ENCODE measurements around a stretch of chr15.

- PRO-cap, result no peak
- RAMPAGE, long total RNA, result no peak
These were observed 1.1 kb downstream of the AKAP13 start for GRCh38 chr15:85381571-85381799.

- PRO-cap, result bidirectional peak, plus-strand start at chr15:85501063, minus-strand start at chr15:85500856
- RAMPAGE, long total RNA, result no peak
These were observed 120.3 kb downstream of the AKAP13 start for GRCh38 chr15:85500573-85501136.

DNA sequence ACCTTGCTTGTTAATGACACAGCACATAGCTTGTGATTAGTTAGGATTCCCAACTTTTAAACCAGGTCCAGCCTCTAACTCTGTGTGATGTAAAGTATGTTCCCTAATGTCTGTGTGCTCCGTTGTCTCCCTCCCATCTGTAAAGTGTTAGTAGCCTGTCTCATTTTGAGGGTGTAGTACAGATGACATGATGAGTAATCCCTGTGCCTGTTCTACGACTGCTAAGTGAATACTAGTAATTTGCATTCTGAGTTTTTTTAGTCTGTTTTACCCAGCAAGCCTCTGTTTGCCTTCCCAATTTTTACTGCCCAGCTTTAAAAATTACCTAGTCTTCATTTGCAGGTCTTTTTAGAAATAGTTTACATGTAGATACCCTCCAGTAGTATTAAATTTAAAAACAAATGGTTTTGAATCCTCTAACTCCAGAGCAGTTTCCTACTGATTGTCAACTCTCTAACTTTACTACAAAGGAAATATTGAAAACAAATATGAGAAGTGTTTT, 154.6 kb downstream of the KLHL25 start:
- PRO-cap, result no peak
- RAMPAGE, long total RNA, result no peak

- PRO-cap, result no peak
- RAMPAGE, long total RNA, result no peak
These were observed 139.4 kb downstream of the KLHL25 start for GRCh38 chr15:85655179-85655825.

- PRO-cap, result no peak
- RAMPAGE, long total RNA, result no peak
These were observed 110.2 kb downstream of the KLHL25 start for GRCh38 chr15:85684445-85684985.

DNA sequence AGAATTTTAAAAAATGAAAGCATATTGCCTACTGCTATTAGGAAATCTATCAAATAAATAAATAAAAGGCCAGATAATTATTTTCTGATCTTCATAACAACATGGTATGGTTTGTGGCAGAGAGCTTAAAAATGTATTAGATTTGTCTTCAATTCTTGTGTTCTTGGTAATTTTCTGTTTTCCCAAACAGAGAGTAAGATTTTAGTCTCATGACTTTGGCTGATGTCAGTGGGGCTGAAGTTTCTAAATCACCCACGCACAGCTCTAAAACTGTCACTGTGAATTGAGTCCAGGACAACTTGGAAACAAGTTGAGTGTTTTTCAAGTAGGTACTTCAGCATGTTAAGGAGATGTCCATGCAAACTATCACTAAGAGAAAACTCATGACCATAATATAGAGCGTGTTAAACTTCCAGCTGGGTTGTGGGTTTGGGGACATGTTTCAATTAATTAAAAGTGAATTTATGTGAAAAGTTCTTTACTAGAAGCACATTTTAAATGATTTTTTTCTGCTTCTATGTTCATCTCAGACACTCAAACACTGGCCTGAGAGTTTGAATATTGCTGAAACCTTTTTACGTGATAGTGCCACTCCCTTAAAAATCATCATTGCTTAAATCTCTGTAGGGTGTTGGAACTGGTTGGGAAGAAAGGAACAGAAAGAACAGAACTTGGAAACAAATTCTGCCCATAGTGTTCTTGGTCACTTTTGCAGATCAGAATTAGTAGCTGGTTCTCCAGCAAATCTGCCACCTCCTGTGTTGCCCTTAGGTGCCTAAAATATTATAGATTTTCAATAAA, 89.9 kb downstream of the KLHL25 start:
- PRO-cap, result bidirectional peak, plus-strand start at position 644 of the sequence, minus-strand start at position 548 of the sequence
- RAMPAGE, long total RNA, result no peak

- PRO-cap, result no peak
- RAMPAGE, long total RNA, result no peak
These were observed 51.6 kb downstream of the KLHL25 start for GRCh38 chr15:85743185-85743455.

DNA sequence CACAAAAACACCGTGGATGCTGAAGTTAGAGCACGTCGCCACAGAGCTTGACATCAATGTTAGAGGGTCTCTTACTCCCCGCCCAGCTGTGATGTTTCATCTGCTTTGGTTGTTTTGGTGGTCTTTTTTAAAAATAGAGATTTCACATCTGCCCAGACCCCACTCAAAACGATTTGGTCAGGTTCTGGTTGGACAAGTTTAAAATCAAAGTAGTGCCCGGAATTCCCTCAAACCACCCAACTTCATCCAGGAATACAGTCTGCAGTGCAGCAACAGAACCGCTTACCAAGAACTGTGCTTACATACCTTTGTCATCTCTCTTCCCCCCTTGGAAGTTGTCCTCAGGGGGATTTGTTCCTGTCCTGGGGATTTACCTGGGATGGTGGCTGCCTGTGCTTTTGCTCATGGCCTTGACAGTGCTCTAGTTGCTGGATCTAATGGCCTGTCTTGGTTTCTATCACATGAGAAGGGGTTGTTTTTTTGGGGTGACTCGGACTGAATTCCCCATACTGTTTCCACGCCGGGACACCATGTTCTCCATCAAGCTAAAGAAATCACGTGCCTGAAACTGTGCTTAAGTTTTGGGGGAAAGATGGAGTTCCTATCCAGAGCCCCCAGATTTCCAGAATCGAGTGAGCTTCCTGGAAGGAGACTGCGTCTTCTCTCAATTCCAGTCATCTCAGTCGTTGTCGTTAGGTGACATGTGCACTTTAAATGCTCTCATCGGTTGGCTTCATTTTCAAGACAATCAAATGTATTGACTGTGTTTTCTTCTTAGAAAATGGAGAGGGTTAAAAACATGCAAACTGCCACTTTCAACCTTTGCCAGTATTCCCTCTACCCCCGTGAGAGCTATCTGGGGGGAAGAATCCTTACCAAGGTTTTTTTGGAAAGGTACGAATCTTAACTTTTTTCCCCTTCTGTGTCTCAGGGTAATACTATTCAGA, 47.5 kb downstream of the KLHL25 start:
- PRO-cap, result no peak
- RAMPAGE, long total RNA, result no peak

DNA sequence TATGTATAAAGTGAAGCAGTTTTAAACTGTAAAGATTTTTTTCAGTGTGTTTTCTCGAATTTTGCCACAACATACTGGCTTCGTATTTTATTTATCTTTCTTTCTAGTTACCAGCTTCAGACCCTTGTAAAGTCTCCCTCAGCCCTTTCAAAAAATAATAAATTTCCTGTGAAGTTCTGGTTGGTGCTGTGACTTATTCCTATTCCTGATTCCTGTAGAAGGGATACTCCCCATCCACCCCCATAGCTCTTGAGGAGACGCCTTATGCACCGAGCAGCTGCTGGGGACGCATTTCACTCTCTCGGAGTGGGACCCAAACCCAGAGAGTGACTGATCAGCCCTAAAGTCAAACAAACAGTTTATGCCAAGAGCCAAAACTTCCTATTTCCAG, 45.5 kb downstream of the KLHL25 start:
- PRO-cap, result no peak
- RAMPAGE, long total RNA, result no peak

DNA sequence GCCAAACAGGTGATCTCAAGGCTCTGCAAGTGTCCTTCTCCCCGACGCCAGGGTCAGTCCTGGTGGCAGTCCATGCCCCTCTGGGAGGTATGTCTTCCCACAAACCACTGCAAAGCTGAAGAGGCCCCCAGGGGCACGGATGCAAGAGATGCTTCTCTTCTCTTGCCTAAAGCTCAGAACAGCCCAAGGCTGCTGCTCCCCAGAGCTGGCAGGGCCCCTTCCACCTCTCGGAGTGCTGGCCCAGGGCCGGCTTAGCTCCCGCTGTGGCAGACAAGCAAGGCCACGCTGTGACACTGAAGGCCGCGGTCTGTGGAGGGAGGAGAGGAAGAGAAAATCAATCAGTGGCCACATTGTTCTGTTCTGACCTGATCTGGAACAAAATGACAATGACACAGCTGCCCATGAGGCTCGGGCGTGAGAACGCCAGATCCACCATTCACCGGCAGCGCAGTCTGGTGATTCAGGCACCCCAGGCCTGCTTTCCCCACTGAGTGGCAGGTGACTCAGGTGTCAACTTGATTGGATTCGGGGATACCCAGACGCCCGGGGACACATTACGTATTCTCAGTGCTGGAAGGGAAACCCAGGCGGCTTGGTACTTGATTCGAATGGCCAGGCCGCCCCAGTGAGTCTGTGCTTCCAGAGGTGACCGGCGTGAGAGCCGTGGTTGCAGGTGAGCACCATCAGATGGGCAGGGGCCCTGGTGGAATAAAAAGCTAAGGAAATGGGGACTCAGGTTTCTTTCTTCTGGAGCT, 33.8 kb downstream of the KLHL25 start:
- PRO-cap, result no peak
- RAMPAGE, long total RNA, result no peak

DNA sequence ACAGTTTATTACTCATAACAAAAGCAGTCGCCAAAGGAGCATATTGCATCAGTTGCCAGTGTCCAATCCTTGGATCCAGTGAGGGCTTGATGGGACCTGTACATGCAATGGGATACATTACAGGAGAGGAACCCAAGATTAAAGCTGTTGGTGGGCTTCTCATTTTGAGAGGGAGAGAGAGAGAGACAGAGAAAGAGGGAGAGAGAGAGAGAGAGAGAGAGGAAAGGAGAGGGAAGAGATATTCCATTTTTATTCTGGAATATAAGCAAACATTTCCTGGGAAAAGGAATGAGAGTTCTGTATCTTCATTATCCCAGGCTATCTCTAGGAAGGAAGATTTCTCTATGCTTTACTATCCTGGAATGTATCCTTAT, 689.3 kb downstream of the AGBL1 start:
- PRO-cap, result no peak
- RAMPAGE, long total RNA, result no peak

DNA sequence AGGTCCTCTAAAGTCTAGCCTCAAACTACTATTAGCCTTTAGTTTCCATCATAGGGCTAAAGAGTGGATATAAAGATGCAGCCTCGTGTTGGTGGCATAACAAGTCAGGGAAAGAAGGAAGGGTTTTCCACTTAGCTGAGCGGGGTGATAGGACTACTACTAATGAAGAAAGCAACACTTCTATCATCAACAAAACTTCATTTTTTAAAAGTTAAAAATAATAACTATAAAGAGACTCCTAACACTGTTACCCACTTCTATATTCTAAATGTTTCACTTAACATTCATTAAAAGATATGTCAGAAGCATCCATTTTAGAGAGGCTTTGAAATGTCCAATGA, 1084.3 kb downstream of the AGBL1 start:
- PRO-cap, result no peak
- RAMPAGE, long total RNA, result no peak

- PRO-cap, result no peak
- RAMPAGE, long total RNA, result no peak
These were observed 679.9 kb downstream of the NTRK3 start for GRCh38 chr15:87576321-87577275.

GRCh38 chr15:88401525-88402395, 65.4 kb downstream of the MRPL46 start:
- PRO-cap, result unidirectional peak, plus-strand start at chr15:88401669
- RAMPAGE, long total RNA, result no peak

GRCh38 chr15:88614281-88614890, 6.8 kb upstream of the AEN start:
- PRO-cap, result no peak
- RAMPAGE, long total RNA, result no peak

- PRO-cap, result no peak
- RAMPAGE, long total RNA, result no peak
These were observed 915 bp downstream of the AEN start for GRCh38 chr15:88621858-88622651.

DNA sequence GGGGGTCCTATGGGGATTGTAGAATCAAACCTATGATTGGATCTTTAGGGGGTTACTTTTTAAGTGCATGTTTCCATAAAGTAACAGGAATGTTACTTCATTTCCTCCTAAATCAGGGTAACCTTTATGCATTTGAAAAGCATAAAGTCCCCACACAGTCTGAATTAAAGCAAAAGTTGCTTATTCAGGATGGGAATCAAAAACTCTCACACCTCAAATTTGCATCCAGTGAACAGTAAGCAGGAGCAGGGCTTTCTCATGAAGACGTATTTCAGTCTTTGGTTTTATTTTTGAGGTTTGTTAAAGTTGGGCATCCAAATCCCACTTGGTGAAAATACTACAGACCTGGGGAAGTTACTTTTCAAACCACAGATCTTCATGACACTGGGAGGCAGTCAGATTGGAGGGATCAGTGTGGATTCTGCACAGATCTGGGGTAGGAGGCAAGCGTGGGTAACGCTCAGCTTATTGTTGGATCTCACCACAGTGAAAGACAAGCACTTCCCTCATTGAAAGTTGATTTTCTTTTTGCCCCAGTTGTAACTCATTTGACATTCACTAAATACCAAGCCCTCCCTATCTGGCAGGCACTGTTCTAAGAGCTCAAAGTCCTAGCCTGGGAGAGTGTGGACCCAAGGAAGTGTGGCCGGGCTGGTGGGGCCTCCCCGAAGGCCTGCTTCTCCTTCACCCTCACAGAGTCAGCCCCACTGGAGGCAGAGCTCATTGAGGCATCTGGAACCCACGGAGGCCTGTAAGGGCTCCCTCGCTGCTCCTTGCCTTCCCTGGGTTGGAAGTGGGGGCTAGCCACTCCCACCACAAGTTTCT, 867 bp upstream of the ISG20 start:
- PRO-cap, result no peak
- RAMPAGE, long total RNA, result no peak

- PRO-cap, result no peak
- RAMPAGE, long total RNA, result no peak
These were observed 14.1 kb downstream of the ISG20 start for GRCh38 chr15:88652852-88653298.

DNA sequence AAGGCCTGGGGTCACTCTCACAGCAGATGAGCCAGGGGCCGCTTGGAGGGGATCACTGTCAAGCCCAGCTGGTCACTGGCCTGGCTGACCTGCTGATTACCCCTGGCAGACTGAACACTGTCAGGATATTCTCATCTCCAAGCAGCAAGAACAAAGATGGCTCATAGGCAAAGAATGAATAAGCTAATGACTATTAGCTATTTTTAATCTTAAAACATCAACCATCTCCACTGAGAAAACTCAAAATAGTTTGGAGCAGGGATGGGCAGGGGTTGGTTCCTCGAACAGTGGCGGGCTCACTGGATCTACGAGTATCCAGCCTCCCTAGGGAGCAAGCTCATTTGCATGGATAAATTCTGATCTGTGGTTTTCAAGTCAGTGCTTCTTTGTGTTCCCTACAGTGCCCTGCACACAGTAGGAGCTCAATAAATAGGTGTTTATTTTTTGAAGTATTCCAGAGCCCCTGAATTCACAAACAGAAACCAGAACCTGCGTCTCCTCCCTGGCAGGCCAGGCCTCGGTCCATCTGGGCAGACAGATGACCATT, 64.3 kb upstream of the ACAN start:
- PRO-cap, result no peak
- RAMPAGE, long total RNA, result no peak

- PRO-cap, result no peak
- RAMPAGE, long total RNA, result no peak
These were observed 12.9 kb downstream of the ABHD2 start for GRCh38 chr15:89101099-89101547.